ENCODE measurements around a stretch of chr18.

- PRO-cap, result no peak
Measured at GRCh38 chr18:12312912-12313557, 5.0 kb downstream of the TUBB6 start.

- PRO-cap, result no peak
Measured at GRCh38 chr18:12313558-12314193, 5.6 kb downstream of the TUBB6 start.

DNA sequence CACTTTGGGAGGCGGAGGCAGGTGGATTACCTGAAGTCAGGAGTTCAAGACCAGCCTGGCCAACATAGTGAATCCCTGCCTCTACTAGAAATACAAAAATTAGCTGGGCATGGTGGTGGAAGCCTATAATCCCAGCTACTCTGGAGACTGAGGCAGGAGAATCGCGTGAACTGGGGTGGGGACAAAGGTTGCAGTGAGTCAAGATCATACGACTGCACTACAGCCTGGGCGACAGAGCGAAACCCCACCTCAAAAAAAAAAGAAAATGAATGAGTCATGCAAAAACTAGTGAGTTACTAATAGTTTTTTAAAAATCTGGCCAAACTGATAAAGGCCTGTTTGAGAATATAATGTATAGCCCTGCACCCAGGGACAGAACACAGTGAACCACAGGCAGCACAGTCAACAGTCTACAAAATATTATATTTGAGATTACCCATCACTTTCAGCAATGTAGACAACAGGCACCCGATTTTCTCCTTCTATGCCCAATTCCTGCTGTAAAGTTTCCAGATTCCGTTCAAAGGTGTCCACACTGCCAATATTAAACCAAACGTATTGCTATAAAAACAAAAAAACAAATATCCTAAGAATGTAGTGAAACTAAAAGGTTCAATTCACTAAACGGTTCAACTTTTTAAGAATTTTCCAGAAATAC lies 17.4 kb downstream of the AFG3L2 start:
- PRO-cap, result no peak

DNA sequence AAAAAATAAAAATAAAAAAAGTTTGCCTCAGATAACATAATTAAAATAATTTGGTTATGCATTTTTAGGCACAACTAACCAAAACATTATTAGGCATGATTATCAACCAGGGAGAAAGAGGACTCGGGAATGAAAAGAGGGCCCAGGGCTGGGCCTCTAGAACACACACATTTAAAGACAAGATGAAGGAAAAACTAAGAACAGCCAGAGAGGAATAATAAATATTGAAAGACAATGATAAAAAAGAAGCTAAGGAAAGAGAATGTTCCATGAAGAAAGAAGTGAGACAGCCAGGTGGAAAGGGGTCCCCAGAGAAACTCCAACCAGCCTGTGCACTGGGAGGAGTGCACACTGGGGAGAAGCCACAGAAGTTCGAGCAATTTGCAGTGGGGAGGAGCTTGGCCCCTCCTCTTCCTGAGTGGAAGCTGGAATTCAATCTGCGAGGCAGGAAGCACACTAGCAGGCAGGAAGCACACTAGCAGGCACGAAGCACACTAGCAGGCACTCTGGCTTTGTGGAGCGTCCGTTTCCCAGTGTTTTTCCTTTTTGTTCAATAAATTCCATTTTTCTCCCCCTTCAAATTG lies 21.1 kb upstream of the SPIRE1 start:
- PRO-cap, result no peak

GRCh38 chr18:12703648-12704285 lies 925 bp downstream of the PSMG2 start:
- PRO-cap, result no peak

DNA sequence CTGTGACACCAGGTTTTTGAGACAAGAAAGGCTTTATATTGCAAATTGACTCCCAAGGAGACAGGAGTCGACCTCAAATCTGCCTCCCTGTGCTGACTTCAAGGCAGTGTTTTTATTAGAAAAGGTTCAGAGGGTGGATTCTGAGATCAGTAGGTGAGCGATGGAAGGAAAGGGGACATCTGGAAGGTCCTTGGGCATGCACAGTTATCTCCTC lies 10.4 kb downstream of the PSMG2 start:
- PRO-cap, result no peak

GRCh38 chr18:12879726-12880346 lies 4.2 kb downstream of the PTPN2 start:
- PRO-cap, result no peak

- PRO-cap, result unidirectional peak, plus-strand start at chr18:13195970
Measured at GRCh38 chr18:13195868-13196067, 22.8 kb upstream of the LDLRAD4 start.

- PRO-cap, result no peak
Measured at GRCh38 chr18:13280332-13281063, 61.9 kb downstream of the LDLRAD4 start.

DNA sequence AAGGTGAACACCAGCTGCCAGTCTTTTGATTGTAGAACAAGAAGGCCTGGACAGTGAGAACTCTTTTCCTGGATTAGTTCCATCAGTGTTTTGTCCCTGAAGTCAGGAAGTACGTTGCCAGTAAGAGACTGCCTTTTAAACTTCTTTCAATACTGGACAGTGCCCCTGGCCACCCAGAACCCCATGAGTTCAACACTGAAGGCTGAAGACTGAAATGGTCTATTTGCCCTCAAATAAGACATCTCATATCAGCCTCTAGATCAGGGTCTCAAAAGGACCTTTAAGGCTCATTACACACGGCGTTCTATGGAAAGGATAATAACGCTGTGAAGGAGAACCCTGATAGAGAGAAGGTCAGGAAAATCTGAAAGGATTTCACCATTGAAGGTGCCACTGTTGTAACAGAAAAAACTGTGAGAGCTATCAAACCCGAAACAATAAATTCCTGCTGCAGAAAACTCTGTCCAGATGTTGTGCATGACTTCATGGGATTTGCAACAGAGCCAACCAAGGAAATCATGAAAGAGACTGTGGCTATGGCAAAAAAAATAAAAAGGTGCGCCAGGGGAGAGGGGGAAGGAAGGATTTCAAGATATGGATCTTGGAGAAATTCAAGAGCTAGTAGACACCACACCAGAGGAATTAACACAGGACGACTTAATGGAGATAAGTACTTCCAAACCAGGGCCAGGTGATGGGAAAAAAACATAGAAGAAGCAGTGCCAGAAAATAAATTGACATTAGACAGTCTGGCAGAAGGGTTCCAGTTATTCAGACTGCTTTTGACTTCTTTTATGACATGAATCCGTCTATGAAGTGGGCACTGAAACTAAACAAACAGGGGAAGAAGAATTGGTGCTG lies 87.9 kb downstream of the LDLRAD4 start:
- PRO-cap, result no peak

- PRO-cap, result no peak
Measured at GRCh38 chr18:13337344-13337768, 118.8 kb downstream of the LDLRAD4 start.

- PRO-cap, result no peak
Measured at GRCh38 chr18:13382969-13383557, 164.5 kb downstream of the LDLRAD4 start.

DNA sequence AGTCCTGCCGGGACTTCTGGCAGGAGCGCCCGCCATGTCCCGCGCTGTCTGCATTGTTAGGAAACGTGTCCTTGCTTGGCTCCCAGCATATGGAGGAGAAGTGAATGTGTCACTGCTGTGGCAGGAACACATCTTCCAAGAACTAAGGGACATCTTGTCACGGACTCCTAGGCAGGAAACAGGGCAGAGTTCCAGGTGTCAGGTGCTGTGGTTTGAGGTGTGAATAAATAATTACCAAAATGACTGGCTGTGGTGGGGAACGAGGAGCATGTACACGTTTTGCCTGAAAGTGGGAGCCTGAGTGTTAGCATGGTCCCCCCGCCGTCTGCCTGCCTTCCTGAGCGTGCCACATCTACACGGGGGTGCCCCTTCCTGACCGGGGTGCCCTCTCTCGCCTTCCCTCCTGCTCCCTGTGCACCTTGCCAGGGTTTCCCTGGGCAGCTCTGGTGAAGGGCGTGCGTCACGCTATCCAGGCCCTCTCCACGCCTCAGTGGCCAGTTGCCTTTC lies 237.5 kb downstream of the LDLRAD4 start:
- PRO-cap, result no peak

DNA sequence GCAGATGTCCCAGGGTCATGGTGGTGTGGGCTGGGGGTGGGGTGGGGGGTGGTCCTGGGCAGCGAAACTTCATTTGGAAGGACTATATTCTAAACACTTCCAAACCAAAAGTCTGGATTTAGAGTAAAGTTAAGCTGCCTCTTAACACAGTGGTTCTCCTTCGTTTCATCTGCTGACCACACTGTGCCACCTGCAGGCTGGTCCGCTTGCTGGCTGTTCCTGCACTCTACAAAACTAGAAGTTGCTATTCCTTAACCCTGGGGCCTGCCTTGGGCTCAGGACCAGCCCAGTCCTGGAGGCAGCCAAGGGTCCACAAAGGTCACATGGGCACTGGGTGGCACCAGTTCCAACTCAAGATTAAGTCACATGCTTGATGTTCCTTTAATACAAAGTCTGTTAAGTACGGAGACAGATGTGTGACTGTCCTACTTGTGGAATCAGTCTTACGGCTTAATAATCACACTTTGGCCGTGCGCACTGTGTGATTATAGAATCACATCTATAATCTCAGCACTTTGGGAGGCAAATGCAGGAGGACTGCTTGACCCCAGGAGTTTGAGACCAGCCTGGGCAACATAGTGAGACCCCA lies 195.4 kb downstream of the FAM210A start:
- PRO-cap, result no peak

DNA sequence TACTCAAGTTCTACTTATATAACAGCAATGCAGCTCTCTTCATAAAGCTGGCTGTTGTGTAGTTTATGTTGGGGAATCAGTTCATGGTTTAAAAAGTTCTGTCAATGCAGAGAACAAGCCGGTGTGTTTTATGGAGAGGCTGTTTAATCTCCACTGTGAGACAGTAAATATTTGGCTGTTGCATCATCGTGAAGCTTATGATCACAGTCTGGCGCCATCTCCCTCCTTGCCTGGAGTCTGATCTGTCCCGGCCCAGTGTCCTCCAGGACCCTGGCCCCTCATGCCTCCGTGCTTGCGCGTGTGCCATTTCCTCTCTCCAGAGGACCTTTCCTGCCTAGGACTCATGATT lies 184.3 kb downstream of the FAM210A start:
- PRO-cap, result no peak

GRCh38 chr18:13544040-13544813 lies 182.1 kb downstream of the FAM210A start:
- PRO-cap, result no peak

- PRO-cap, result no peak
Measured at GRCh38 chr18:13615309-13616303, 110.8 kb downstream of the FAM210A start.

DNA sequence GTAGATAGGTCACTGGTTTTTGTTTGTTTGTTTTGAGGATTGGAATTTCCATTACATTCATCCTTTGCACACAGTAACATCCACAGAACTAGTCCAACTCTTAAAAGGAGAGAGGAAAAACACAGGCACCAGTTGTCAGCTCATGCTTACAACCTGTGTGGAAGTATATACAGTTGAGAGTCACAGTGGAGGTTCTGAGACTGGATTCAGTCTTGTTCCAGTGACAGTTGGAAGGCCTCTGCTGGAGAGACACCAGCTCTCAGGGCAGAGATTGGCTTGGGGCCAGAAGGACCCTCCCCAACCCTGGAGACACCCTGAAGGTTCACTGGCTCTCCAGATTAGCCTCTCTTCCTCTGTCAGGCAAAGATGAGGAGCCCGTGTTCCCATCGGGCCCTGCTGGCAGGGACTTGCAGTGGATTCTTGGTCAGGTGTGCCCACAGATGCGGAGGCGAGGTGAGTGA lies 78.7 kb downstream of the FAM210A start:
- PRO-cap, result no peak

DNA sequence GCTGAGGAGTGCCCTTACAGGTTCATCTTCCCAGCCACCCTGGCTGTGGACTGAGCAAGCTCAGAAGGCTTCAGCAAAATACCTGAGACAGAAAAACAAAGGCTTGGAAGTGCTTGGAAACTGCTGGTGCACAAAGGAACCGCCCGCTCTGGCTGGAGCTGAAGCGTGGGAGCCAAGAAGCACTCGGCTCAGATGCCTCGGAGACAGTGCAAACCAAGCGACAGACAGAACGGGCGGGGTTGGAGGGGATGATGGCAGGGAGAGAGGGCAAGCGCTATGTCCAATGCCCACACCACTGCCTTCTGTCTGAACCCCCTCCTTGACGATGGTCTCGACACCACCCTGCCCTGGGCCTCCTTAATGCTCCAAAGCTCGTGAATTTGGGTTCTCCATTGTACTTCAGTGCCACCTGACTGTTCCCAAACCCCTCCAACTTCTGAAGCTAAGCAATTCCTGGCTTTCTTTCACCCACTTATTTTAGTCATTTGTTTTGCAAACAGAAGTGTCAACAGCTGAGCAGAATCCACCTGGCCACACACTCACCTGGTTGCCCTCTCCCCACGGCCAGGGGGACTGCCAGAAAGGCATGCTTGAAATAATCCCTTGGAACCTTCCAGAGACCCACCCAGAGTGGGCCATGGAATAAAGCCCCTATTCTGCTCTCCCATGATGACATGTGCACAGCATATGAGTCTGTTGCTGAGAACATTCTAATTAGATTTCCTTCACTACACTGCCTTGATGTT lies 72.0 kb downstream of the FAM210A start:
- PRO-cap, result no peak

DNA sequence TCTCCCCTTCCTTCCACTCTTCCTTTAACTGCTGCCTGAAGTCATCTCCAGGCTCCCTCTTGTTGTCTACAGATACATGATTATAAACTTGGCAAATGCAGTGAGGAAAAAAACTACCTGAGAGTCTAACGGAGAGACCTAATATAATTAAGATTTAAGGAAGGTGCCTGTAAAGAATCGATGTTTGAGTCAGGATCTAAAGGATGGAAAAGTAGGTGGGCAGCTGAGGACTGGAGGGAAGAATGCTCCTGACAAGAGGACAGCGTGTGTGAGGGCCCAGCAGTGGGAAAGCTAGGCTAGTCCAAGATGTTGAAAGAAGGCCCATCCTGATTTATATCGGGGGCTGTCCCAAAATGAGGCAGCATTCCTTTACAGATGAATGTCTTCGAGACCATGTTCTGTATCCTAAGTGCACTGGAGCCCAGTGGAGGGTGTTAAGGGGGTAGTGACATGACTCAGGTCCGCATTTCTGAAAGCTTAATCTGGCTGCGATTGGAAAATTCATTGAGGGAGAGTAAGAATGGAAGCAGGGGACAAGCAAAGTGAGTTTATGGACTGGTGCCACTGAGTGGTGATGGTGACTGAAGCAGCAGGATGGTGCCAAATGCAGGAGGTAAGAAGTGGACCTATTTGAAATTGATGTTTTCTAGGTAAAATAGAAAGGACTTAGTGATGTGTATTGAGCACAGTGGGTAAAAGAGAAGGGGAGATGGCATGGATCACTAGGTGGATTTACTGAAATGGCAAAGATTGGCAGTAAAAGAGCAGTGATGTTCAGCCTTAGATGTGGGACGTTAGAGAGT lies 18.5 kb downstream of the RNMT start:
- PRO-cap, result no peak

All from neutrophil (primary cell).